ENCODE results near the genes LCN6, LCN15 and RABL6.

GRCh38 chr9:136643801-136644803 is 18.6 kb upstream of the EGFL7 start:
- RRBS, 2 experiments, result 6 to 11% methylated on average over 15 to 18 of the region's 53 CpGs

- RRBS, 2 experiments, result 74 to 92% methylated on average over 9 to 11 of the region's 34 CpGs
These were observed 16.3 kb upstream of the EGFL7 start for GRCh38 chr9:136646252-136646969.

GRCh38 chr9:136660119-136660932 is 2.4 kb upstream of the EGFL7 start:
- RRBS, 2 experiments, result 88 to 91% methylated on average over 2 to 4 of the region's 19 CpGs

DNA sequence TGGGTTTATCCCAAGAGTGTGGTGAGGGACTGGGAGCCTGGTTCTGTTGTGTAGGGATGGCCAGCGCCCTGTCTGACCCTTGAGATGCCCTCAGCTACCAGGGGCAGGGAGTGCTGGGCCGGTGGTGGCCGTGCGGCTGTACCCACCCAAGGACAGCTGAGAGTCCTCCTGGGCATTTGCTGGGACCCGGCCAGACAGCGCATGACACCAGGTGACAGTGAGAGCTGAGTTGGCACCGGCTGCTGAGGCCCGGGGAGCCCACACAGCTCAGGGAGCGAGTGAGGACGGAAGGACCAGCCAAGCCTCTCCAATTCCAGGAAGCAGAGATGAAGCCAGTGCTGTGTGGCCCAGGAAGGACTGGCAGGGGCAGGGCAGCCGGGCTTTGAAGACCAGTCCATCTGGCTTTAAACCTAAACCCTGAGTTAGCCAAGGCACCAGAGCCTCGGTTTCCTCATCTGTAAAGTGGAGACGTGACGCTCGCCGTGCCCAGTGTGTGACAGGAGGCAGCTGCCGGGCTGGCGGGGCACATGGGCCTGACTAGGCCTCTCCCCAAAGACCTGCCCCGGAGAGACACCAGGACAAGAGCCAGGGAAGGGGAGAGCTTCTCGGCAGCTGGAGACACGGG is 2.9 kb upstream of the AGPAT2 start:
- RRBS, 2 experiments, result 93% methylated on average over 7 of the region's 21 CpGs

DNA sequence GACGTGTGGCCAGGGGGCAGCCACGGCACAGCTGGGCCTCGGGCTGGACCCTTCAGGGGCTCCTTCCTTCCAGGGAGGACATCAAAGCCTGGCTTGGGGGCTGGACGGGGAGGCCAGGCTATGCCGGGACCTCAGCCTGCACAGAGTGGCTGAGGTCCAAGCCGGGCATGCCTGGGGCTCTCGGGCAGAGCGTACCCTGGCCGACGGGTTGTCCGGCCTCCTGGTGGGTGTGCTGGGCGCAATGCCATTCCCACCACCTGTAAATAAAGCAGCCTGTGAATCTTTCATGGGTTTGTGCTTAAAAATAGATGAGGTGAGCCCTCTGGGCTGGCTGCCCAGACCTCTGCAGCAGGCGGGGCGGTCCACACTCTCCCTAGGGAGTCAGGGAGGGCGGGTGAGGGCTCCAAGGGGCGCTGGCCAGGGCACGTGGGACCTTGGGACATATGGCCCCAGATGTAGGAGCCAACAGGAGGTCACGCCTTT is 3.5 kb upstream of the AGPAT2 start:
- RRBS, 2 experiments, result 89 to 91% methylated on average over 6 of the region's 18 CpGs

- RRBS, 2 experiments, result no CpG with 5 or more reads among the region's 16 CpGs
These were observed at the start of gene LCN6 for GRCh38 chr9:136748243-136749012. Gene LCN6, minus strand, starts transcription at chr9:136748525.

DNA sequence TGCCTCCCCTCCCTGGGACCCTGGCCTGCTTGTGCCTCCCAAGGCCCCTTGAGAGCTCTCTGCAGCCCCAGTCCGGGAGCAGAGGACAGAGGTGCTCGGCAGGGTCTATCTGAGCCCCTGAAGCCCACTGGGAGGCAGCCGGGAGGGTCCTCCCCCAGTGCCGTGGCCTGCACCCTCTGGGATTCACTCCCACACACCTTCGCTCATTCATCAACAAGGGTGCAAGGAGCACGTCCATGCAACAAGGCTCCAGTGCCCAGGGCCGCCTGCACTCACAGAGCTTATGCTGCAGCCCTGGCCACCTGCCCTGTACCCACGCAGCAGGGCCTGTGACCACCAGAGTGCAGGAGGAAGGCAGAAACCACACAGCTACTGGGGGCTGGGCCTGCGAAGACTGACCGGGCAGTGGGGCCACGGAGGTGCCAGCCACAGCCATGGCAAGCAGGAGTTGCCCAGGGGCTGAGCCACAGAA is 834 bp upstream of the LCN6 start:
- RRBS, 2 experiments, result 88 to 90% methylated on average over 3 of the region's 11 CpGs

DNA sequence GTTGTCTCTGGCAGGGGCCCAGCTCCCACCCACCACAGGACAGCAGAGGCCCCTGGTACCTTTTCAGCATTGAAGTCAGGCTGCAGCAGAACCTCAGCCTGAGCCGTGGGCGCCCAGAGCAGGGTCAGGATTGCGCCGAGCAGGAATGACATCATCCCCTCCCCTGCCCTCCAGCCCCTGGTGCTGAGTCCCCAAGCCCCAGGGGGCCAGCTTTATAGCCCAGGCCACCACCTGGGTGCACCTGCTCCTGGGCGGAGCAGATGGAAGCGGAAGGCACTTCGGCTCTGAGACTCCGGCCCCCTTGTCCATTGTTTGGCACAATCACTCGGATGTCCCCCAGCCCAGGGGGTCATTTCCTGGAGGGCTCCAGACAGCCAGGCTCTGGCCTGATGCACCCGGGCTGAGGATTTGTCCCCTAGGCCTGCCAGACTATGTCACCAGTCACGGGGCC is at the start of gene LCN15:
Gene LCN15 (minus strand): TSS at position 185 of the 451 bp plus-strand sequence.
- RRBS, 2 experiments, result 82 to 86% methylated on average over 1 of the region's 11 CpGs

DNA sequence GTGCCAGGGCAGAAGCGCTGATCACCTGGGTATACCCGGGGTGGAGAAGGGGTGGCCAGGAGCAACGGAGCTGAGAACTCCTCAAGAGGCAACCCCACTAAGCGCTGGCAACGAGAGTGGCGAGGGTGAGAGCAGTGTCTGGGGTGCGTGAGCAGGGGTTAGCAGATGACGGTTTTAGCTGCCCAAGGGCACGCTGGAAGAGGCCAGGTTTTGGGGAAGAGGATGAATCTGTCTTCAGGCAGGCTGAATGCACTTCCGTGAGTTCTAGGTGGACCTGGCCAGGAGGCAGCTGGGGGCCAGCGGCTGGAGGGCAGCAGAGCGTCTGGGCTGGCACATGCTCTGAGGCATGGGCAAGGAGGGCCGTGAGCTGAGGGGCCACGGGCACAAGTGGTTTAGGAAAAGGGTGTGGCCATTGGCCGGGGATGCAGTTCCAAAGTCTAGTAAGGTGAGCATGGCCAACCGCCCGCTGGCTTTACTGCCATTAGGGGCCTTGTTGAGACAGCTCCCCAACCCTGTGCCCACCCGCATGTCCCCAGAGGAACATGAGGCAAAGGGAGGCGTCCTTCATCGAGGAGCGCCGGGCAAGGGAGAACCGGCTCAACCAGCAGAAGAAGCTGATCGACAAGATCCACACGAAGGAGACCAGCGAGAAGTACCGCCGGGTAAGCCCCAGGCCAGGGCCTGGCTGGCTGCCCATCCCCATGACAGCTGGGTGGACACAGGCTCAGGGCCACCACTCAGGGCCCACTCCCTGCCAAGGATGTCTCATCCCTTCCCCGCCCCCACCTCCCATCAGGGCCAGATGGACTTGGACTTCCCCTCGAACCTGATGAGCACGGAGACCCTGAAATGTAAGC is 3.6 kb upstream of the RABL6 start:
- RRBS, 2 experiments, result 91 to 97% methylated on average over 6 of the region's 31 CpGs

GRCh38 chr9:136807125-136808474 is at the start of gene RABL6:
Gene RABL6, plus strand, starts transcription at chr9:136807948.
- RRBS, 2 experiments, result 3 to 4% methylated on average over 80 to 88 of the region's 154 CpGs

GRCh38 chr9:136841126-136842162 is 834 bp upstream of the AJM1 start:
- RRBS, 2 experiments, result 91 to 100% methylated on average over 1 of the region's 24 CpGs

GRCh38 chr9:136947866-136948422 is 2.9 kb downstream of the C8G start:
- RRBS, 2 experiments, result no CpG with 5 or more reads among the region's 16 CpGs

DNA sequence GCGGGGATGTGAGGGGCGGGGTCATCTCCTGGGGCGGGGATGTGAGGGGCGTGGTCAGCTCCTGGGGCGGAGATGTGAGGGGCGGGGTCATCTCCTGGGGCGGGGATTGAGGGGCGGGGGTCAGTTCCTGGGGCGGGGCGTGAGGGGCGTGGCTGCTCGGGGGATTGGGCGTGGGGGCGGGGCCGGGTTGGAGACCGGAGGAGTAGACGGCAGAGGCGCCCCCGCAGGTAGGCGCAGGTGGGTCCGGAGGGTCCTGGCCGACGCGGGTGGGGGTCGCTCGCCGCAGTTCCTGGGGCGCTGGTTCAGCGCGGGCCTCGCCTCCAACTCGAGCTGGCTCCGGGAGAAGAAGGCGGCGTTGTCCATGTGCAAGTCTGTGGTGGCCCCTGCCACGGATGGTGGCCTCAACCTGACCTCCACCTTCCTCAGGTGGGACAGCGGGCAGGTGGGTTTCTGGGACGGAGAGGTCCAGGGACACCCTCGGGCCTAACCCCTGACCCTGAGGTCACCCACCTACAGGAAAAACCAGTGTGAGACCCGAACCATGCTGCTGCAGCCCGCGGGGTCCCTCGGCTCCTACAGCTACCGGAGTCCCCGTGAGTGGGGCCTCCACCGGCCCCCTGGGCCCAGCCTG is 1.5 kb downstream of the PTGDS start:
- RRBS, 2 experiments, result 33 to 57% methylated on average over 16 of the region's 46 CpGs

- RRBS, 2 experiments, result no CpG with 5 or more reads among the region's 30 CpGs
These were observed 585 bp upstream of the ABCA2 start for GRCh38 chr9:137028631-137029012.

GRCh38 chr9:137034569-137035158 is 2.8 kb upstream of the FUT7 start:
- RRBS, 2 experiments, result 87 to 89% methylated on average over 6 of the region's 20 CpGs

- RRBS, 2 experiments, result 89 to 95% methylated on average over 3 of the region's 21 CpGs
These were observed 3.0 kb downstream of the NPDC1 start for GRCh38 chr9:137042947-137043450.

DNA sequence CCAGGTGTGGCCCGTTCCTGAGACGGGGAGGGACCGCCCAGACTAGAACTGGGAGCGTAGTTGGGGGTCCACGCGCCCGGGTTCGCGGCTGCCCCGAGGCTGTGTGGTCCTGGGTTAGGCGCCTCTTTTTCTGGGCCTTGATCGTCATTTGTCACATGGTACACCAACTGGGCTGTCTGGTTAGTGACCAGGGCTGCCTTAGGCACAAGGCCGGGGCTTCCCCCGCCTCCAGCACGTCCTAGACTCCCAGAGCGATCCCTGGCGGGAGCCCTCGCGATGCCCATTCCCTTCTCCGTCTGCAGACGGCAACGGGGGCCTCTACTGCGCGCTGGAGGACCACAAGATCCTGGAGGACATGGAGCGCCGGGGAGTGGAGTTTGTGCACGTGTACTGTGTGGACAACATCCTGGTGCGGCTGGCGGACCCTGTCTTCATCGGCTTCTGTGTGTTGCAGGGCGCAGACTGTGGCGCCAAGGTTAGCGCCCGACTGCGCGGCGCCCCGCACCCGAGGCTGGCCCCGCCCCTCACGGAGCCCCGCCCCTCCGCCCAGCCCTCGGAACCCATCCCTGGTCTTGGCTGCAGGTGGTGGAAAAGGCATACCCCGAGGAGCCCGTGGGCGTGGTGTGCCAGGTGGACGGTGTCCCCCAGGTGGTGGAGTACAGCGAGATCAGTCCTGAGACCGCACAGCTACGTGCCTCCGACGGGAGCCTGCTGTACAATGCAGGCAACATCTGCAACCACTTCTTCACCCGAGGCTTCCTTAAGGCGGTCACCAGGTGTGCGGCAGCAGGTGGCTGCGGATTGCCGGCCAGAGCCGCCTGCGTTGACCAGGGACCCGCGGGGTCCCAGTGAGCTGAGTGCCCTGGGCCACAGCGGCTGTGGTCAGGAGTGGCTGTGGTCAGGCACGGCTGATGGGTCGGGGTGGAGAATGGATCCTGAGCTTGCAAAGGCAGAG is 1.6 kb downstream of the UAP1L1 start:
- RRBS, 2 experiments, result 75% methylated on average over 1 of the region's 65 CpGs; no CpG with 5 or more reads in 1 of the 2 experiments

- RRBS, 2 experiments, result no CpG with 5 or more reads among the region's 31 CpGs
These were observed 9.1 kb downstream of the MAN1B1 start for GRCh38 chr9:137095624-137096519.

DNA sequence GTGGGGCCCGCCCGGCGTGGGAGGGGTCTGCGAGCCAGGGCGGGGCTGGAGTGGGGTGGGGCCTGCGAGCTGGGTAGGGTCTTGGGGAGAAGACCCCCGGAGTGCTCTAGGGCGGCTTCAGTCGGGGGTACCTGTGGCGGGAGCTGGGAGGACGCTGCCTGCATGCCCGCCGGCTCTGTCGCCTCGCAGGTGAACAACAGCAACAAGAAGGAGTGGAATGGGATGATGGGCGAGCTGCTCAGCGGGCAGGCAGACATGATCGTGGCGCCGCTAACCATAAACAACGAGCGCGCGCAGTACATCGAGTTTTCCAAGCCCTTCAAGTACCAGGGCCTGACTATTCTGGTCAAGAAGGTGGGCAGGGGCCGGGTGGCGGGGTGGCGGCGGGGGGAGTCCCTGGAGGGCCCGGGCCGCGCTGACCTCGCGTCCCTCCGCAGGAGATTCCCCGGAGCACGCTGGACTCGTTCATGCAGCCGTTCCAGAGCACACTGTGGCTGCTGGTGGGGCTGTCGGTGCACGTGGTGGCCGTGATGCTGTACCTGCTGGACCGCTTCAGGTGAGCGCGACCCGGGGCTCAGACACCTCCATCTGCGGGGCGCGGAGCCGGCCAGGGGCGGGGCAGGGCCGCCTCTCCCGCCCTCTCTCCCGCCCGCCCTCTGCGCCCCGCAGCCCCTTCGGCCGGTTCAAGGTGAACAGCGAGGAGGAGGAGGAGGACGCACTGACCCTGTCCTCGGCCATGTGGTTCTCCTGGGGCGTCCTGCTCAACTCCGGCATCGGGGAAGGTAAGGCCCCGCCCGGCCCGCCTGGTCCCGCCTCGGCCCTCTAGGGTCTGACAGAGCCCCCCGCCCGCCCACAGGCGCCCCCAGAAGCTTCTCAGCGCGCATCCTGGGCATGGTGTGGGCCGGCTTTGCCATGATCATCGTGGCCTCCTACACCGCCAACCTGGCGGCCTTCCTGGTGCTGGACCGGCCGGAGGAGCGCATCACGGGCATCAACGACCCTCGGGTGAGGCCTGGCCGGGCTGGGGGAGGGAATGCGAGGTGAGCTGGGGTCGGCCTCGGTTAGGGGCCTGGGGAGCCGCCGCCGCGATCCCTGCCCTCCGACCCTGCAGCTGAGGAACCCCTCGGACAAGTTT is 7.7 kb downstream of the LRRC26 start:
- RRBS, 2 experiments, result 5 to 13% methylated on average over 51 to 57 of the region's 95 CpGs

DNA sequence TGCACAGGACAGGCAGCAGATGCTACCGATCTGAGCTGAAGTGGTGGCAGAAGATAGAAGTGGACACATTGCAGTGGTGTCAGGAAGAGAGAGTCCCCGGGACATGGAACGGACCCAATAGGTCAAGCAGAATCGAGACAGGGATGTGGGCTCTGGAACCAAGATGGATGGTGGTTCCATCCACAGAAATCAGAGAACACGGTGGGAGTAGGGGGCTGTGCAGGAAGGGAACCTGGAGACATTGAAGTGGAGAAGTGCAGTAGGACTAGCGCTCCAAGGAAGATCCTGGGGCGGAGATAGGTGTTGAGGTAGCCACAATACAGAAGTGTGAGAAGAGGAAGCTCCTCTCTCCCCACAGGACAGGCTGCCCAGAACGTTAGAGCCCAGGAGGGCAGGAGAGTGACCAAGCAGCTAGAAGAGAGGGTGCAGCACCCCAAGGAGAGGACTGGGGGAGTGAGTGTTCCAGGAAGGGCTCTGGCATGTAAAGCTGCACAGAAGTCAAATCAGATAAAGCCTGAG is 1.8 kb downstream of the NDOR1 start:
- RRBS, 2 experiments, result no CpG with 5 or more reads among the region's 8 CpGs